ENCODE measurements around a stretch of chr3.

DNA sequence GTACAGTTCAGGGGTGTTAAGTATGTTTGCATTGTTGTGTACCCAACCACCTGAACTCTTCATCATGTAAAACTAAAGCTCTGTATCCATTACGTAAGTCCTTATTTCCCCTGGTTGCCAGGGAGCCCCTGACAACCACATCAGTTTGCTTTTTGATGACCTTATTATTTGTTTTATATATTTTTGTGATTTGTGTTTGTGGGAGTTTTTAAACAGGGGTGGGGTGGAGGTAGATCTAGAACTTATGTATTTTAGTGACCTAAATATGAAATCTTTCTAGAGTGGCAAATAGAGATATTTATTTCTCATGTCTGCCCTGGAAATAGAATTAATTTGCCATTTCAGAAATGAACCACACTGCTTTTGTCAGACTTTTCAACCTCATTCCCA is 402.6 kb upstream of the CFAP20DC start:
- RRBS = no CpG with 5 or more reads among the region's 1 CpG

DNA sequence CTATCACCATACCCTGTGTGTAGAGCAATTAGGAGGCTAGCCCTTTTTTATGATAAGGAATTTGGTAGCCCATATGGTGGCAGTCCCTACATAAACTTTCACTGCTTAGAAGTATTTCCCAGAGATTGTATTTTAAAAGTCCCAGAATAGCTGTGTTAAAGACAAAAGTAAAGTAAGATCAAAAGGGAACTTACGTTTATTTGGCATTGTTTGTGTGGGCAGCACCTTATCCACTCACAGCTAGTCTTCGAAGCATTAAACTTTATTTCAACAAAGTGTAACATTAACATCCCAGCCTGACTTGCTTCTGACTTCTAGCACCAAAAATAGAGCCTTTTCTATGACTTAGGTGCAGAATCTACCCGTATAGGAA is 960.5 kb upstream of the CFAP20DC start:
- RRBS = no CpG with 5 or more reads among the region's 3 CpGs

GRCh38 chr3:60318351-60319517 is 932.5 kb downstream of the FHIT start:
- RRBS = no CpG with 5 or more reads among the region's 8 CpGs

DNA sequence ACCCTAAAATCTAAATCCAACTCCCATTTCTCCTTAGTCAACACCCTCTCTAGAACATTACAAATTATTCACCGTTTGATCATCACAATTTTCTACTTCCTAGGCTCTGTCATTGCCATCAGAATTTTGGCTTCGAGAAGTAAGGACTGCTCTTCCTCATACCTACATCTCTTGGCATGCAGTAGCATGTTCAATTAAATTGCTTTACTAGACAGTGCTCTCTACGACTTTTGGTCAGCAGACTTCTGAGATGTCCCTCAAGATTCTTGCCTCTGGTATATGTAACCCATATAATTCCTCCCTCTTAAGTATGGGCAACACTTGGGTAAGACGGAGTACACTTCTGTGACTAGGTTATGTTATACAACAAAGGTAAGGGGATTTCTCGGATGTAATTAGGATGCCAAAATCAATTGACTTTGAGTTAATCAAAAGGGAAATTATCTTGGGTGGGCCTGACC is 824.6 kb downstream of the FHIT start:
- RRBS = no CpG with 5 or more reads among the region's 5 CpGs

- RRBS = no CpG with 5 or more reads among the region's 13 CpGs
Observed at GRCh38 chr3:61688151-61688720, 126.9 kb downstream of the PTPRG start.

DNA sequence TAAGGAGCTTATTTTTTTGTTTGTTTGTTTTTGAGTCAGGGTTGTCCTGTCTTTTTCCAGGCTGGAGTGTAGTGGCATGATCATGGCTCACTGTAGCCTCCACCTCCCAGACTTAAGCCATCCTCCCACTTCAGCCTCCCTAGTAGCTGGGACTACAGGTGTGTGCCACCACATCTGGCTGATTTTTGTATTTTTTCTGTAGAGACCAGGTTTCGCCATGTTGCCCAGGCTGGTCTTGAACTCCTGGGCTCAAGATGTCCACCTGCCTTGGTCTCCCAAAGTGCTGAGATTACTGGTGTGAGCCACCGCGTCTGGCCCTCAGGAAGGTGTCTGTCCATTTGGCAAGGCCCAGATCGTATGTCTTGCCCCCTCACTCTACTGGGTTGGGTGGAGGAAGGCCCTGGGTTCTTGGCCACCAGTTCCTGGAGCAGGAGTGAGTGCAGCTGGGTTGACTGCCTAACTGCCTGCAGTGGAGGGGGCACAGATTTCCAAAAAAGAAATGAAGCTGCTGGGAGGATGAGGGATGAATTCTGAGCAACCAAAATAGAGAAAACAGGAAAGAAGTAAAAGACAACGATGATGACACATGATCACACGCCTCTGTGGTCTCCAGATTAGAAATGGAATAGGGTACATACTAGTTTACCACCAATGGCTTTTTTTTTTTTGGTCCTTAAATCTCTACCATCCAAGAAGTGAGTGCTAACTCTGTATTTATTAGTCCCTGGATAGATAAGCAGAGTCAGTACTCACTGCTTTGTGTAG is 154.0 kb downstream of the PTPRG start:
- RRBS = no CpG with 5 or more reads among the region's 6 CpGs

GRCh38 chr3:61805153-61805848 is 243.9 kb downstream of the PTPRG start:
- RRBS = no CpG with 5 or more reads among the region's 3 CpGs

DNA sequence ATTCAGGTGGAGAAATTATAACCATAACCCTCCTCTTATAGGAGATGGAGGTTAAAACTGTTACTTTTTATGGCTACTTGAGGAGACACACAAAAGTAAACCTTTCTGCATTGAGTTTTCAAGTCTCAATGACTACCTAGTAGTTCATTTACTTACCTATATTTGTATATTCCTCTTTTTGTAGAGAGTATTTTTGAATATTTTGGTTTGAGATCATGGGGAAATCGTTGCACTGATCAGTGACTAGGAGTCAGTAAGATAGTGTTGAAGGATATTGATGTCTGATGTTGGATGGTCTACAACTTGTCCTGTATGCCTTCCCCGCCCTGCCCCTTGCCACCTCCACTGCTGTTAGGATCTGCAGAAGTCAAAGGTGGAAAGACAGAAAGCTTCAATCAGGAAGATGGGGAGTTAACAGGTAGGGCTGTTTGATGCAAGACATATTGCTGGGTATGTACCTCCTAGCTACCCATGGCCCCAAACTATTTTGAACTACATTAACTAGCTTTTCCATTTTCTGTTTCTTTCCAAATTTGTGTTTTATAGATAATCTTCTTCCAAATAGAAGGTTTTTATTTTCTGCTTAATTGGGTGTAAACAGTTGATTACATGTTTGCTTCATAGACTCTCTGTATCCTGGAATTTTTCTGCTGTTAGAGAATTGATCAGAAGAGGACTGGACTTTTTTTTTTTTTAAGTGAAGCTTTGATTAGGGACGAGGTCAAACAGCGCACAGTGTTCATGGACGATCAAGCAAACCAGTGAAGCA is 325.0 kb downstream of the PTPRG start:
- RRBS = no CpG with 5 or more reads among the region's 5 CpGs

GRCh38 chr3:61923975-61924587 is 362.7 kb downstream of the PTPRG start:
- RRBS = no CpG with 5 or more reads among the region's 5 CpGs

DNA sequence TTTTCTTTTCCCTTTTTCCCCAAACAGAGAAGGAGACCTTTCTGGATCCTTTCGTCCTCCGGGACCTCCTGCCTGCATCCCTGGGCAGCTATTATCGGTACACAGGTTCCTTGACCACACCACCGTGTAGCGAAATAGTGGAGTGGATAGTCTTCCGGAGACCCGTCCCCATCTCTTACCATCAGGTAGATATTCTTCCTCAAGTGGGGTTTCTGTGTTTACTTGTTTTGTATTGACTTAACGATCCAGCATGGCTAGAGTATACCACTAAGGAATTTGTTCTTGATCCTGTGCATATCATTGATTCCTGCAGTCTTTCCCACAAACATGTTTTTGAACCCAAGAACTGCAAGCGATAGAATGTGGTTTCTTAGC is 161.8 kb upstream of the C3orf14 start:
- RRBS = 86% methylated on average over 4 of the region's 9 CpGs

DNA sequence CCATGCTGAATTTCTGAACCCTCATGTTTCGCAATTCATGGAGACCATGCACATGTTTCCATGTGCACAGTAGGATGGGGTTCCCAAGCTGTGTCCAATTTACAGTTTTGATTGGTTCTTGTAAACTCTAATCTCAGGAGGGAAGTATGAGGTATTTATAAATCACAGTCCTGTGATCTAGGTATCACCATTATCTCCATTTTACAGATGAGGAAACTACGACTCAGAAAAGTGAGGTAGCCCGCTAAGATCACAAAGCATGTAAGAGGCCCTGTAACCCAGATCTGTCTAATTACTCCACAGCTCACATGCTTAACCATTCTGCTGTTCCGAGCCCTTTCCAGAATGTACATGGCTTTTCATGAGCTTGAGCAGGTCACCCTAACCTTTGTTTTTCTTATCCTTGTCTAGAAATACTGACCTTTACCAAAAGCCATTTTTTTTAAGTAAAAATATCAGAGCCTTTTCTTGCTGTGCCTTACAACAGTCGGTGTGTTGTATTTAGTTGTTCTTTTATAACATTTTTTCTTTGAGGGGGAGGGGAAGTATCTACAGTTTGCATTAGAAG is 56.6 kb downstream of the ATXN7 start:
- RRBS = no CpG with 5 or more reads among the region's 5 CpGs

GRCh38 chr3:63960319-63960913 is 62.9 kb downstream of the PSMD6 start:
- RRBS = no CpG with 5 or more reads among the region's 6 CpGs

DNA sequence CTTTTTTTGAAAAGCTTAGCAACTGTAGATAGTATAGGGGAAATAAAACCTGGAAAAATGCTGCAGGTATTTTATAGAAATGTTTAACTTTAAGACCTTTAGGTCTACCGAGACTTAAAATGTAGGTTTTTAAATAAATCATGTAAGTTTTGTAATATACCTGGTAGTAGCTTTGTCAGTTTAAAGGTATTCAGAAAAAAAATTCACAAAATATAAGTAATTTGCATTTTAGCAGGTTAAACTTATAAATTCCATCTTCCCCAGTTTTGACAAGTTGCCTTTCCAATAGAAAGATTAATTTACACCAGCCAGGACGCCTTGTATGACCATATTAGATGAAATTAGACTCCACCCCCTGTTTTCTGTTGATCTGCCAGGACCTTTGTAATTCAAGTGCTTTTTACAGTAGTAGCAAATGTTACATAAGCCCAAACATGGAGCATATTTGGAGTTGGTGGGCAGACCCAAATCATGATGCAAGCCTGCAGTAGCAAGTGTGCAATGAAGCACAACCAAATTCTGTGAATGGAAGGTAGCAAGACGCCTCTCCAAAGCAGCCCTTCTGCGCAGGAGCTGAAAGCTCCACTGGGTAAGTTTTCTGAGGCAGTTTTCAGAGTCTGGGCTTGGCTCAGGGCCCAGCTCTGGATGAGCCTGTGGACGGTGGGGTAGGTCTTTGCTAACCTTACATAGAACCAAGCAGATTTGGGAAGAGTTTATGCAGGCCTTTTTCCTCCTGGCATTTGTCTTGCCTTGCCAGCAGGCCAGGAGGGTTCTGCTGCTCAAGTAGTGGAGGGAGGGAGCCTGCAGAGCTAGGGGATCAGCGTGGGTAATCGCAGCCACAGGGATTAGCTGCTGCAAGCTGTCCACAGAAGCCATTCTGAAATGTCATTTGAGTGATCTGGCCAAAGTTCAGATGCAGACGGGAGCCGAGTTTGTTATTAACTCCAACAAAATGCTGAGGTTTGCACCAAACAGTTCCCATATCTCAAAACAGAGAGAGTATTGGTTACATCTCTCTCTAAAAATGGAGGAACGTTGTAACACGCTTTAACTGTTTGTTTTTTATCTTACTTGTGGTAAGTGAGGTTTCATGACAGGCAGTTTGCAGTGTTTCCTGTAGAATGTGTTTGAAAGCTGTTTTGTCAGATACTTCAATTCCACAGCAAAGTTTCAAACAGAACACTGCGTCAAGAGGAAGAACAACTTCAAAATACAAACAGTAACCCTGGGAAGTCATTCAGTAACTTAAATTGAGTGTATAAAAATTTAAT is 55.5 kb downstream of the PSMD6 start:
- RRBS = no CpG with 5 or more reads among the region's 12 CpGs

GRCh38 chr3:63977304-63977942 is 45.9 kb downstream of the PSMD6 start:
- RRBS = no CpG with 5 or more reads among the region's 4 CpGs

GRCh38 chr3:64229978-64230411 is 4.7 kb upstream of the PRICKLE2 start:
- RRBS = no CpG with 5 or more reads among the region's 1 CpG

DNA sequence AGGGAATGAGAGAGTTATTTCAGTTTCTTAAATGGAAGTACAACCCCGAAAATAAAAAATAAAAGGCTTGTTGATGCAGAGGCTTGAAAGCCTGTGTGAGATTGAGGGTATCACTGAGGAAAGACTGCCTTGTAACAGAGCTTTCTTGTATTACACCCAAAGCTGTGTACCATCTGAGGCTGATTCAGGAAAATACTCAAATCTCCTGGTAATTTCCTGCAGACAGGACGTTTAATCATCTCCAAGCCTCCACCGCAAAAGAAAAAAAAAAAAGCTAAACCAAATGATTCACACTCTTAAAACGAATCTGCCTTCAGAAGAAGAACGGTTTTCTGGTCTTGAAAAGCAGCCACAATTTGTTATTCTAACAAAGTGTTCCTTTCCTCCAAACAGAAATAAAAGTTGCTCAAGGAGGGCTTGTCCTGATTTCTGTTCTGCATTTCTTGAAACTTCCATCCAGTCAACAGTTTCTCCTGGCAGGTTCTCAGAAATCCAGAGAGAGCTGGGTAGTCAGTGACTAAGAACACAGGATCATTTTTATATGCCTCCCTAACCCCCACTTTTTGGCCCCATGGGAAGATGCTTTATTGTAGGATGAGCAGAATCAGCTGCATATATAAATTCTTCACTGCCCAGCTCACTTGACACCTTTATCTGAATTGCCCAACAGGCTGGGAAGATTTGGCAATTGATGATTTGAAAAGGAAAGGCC is 40.8 kb upstream of the PRICKLE2 start:
- RRBS = no CpG with 5 or more reads among the region's 5 CpGs

- RRBS = 3% methylated on average over 17 of the region's 39 CpGs
Observed at GRCh38 chr3:64267416-64268731, 42.6 kb upstream of the PRICKLE2 start.

- RRBS = no CpG with 5 or more reads among the region's 18 CpGs
Observed at GRCh38 chr3:64443819-64444580, 218.7 kb upstream of the PRICKLE2 start.

GRCh38 chr3:64568340-64568644 is 119.5 kb downstream of the ADAMTS9 start:
- RRBS = no CpG with 5 or more reads among the region's 6 CpGs

DNA sequence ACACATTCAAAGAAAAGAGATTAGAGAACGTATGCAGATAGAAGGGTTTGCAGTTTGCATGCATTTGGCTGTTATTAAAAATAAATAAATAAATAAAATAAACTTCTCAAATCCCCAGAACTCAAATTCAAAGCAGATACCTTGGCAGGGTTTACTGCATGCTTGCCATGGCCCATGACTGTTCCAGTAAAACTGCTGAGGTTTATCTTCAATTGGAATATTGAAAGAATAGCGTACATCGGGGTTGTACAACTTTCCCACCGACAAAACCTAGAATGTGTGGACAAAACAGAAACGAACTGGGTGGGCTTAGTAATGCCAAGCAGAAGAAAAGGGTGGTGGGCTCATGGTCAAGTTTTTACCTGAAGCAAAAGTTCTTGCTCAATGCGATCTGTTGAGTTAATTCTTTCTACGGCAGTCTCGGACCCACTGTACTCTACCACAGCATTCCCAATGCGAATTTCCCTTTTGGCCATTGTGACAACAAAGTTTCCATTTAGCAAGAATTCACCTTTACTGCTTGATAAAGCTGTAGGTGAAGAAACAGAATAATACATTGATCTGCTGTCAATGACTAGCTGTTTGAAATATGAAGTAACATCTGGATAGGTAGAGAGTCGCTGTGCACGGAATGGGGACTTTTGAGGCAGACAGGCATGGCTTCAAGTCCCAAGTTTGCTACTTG is 65.6 kb downstream of the ADAMTS9 start:
- RRBS = no CpG with 5 or more reads among the region's 11 CpGs

All from HTR-8/SVneo (cell line).